Neural cell (in vitro differentiated cells): ENCODE data around the gene ARHGEF16.

DNA sequence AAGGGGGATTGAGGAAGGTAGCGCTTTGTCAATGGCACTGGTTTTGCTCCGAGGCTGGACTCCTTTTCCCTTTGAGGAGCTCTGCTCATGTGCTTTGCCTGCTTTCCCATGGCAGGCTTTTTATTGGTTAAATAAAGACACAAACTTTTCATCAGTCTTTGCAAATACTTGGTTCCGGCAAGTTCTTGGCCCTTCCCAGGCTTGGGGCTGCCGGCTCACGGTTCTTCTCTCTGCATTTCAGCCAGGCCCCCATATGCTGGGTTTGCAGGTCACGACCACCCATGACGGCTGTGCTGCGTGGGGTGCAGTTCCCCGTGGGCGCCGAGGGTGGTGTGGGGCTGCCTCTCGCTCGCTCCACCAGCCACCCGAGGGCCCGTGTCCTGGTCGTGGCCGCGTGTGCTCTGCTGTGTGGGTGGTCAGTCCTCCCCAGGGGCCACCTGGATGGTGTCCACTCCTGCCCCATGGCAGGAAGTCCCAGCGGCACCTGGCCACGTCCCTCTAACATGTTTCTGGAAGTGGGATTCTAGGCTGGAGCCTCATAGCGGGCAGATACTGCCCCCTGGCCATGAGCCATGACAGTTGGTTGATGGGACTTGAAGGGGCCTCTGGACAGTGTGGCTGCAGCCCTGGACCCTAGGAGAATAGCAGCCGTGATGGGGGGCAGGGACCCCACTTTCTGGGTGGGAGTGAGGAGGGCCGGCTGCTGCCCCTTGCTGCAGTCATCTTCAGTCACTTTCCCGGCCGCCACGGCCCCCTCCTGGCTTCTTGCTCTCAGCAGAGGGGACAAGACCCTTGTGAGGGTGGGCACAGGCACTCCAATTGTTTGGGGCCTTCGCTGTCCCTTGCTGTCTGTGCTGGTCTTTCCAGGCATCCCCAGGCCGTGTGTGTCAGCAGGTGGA, 46.2 kb downstream of the SKI start:
- RAMPAGE, long total RNA = no peak

DNA sequence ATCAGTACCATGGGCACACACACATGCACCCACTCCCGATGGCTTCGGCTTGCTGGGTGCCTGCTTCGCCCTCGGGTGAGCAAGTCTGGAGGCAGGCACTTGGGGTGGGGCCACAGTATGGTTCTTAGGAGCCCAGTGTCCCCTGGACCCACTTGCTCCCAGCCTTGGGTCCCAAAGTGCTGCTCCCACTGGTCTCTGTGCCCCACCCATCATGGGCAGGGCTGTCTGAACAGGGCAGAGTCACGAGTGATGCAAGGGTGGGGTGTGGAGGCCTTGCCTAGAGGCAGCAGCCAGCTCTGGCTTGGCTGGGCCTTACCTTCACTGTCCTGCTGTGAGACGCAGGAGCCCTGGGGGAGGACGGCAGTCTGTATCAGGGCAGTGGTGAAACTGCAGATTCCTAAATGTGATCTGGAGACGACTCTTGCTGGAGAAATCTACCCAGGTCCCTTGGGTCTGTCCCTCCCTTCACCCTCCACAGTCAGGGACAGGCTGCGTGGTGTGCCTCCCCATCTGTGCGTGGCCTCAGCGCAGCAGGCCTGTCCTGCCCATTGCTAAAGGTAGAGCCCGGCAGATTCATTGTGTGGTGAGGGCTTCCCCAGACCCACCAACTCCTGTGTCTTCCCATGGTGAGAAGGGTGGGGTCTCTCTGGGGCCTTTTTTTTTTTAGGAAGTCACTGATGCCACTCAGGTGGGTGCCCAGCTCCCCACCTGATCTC, 50.0 kb downstream of the SKI start:
- RAMPAGE, long total RNA = no peak

DNA sequence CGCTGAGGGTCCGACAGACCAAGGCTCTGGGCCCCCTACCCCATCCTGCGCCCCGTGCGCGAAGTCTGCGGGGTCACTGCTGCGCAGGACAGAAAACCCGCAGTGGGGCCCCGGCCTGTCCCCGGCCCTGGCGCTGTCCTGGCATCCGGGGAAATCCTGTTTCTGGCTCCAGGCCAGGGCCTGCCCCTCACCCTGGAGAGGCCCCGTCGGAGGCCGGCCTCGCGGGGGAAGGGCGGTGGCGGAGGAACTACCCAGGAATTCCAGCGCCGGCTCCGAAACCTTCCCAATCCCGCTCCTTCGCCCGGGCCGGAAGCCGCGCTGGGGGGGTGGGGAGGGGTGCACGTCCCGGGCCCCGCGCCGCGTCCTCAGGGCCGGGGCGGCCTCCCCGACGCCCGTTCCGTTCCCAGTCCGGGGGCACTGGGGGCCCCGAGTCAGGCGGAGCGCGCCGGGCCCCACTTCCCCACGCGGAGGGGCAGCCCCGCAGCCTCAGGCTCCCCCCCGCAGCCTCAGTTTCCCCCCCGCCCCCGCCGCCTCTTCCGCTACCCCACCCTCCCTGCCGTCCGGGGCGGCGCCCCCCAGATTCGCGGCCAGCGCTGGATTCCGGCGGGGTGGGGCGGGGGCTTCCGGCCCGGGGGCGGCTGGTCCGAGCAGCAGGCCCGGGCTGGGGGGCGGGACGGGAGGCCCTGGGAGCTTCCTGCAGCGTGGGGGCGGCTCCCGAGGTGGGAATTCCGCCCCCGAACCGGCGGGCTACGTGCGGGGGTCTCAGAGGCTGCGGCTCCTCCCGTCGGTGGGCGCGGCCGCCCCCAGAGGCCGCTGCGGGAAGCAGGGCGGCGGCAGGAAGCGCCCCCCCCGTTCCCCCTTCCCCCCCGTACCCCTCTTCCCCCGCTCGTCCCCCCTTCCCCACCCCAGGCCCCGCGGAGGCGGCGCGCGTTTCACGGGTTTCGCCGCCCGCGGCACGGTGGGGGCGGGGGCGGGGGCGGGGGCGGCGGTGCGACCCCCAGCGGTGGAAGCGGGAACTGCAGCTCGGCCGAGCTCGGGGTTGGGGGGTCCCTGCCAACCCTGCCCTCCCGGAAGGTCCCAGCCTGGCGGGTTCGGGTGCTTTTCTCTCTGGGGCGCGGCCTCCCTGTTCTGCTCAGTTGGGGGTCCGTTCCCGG, 76.7 kb downstream of the MORN1 start:
- RAMPAGE, long total RNA = no peak

DNA sequence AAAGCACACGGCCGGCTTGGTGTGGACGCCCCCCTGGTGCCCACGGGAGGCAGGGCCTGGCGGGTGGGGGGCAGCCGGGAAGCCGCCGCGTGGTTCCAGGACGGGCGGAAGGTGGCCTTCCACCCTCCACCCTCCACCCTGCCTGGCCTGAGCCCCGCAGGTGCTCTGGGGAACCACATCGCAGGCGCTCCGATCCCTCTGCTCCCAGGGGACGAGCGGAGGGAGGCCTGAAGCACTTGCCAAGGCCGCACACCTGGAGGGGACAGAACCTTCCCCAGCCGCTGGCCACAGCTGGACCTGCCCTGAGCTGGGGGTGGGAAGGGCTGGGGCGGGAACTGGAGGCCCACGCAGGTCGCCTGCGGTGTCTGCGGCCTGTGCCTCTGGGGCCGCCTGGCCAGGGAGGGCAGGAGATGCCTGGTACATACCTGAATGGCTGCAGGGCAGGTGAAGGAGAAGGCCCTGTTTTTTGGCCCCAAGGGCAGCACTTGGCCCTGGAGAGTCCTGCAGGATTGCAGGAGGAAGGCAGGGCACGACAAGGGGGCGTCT, 881 bp upstream of the PEX10 start:
- RAMPAGE, long total RNA = no peak

- RAMPAGE, long total RNA = no peak
Measured at GRCh38 chr1:2540561-2541307, 10.7 kb upstream of the HES5 start.

DNA sequence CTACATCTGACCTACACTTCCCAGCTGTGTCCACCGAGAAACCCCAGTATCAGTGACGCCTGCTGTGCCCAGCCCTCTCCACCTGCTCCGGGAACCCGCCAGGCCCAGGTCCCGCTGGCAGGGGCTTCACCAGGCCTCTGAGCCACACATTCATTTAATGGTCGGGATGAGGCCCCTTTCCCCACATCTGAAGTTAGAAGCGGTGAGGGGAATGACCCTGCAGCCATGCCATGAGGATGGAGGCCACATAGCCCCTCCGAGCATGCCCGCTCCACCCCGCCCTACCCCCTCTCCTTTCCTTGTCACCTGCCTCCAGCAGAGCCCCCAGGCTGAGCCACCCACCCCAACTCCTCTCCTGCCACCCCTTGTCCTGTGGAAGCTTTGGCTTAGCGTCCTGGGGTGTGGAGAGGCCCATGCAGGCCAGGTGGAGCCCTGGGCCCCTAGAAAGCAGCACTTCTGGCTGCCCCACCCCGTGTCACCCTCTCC, 8.0 kb downstream of the TNFRSF14 start:
- RAMPAGE, long total RNA = no peak

- RAMPAGE, long total RNA = no peak
Measured at GRCh38 chr1:3004374-3004622, 17.0 kb upstream of the ACTRT2 start.

GRCh38 chr1:3069951-3070794, 1.2 kb downstream of the PRDM16 start:
- RAMPAGE, long total RNA = no peak

DNA sequence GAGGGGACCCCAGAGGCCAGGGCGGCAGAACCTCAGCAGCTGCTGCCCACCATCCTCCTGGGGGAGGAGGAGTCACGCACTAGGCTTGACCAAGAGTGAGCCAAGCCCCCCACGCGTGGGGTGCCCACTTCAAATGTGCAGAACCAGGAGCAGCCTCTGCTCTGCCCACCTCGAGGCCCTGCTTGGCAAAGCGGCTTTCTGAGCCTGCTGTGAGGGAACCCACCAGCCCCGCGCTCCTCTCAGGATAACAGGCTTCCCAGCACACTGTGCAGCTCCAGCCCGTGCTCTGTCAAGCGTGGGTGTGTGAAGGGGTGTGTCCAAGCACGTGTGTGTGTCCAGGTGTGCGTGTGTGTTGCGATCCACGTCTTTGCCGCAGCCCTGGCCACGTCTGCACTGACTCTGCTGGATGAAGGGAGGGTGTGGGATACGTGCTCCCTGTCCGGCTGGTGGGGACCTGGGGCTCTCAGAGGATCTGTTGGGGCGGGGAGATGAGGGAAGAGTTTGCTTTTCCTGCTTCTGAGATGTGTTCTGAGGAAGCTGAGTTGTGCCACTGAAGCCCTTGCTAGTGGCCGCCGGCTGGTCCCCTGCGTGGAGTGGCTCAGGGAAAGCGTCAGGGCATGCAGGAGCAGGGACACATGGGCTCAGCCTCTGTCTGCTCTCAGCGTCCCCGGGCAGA, 7.0 kb downstream of the PRDM16 start:
- RAMPAGE, long total RNA = no peak

GRCh38 chr1:3121079-3122118, 52.4 kb downstream of the PRDM16 start:
- RAMPAGE, long total RNA = no peak

DNA sequence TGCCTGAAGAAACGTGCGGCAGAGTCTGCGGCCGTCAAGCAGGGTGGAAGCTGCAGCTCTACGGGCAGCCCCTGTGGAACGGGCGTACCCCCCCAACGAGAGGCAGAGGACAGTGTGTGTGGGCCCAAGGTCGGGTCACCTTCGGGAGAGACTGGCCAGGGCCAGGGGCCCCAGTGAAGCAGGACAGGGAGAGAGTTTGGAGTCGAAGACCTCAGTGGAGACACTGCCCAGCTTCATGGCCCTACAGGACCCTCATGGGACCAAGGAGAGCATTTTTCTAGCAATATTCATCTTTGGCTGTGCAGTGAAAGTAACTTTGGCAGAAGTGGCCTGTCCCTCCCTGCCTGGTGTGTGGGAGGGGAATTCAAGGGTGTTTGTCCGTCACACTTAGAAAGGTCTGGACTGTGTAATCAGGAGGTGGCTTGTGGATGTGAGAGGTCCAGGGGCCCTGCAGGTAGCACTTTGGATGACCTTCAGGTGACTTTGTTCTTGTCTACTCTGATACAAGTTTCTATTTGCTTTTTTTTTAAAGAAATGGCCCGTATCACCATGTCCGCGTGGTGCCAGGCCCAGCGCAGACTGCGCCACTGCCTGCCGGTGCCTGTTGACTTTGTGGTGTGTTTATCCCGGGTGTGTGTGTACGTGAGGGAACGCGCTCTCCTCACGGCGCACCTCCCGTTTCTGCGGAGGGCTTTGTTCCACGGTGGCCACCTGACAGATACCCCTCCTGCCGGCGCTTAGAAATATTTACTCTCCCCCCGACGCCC, 119.0 kb downstream of the PRDM16 start:
- RAMPAGE, long total RNA = no peak

DNA sequence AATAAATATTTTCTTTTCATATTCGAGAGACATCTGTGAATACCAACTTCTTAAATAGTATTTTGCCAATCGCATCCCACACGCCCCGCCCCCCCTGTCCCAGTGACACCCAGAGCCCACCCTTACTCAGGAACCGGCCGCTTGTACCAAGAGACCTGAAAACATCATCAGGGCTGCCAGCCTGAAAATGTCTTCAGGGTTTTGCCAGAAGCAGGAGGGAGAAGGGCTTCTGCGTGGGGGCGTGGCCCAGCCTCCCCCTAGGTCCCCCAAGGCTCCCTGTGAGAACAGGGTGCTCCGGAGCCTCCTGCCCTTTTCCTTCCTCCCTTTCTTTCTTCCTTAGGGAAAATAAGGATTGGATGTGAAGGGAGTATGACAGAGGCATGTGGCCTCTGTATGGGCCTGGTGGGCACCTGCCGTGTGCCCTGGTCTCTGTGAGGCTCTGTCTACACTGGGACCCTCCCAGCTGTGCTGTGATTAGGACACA, 126.5 kb downstream of the PRDM16 start:
- RAMPAGE, long total RNA = no peak

DNA sequence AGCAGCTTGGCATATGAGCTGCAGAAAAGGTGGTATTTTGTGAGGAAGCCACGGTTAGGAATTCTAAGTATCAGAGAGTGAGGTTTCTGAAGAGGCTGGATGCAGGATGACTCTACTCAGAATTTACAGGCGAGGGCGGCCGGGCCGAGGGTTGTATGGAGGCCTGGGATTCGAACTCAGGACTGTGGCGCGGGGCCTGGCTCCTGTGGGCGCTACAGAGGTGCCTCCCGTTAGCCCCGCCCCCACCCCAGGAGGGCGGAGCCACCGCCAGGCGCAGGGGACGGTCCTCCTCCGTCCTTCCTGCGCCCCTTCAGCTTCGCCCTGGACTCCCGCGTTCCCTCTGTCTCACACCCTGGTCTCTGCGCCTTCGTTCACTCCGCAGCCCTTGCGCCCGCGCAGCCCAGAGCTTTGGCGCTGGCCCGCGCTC, 178.3 kb downstream of the PRDM16 start:
- RAMPAGE, long total RNA = no peak

DNA sequence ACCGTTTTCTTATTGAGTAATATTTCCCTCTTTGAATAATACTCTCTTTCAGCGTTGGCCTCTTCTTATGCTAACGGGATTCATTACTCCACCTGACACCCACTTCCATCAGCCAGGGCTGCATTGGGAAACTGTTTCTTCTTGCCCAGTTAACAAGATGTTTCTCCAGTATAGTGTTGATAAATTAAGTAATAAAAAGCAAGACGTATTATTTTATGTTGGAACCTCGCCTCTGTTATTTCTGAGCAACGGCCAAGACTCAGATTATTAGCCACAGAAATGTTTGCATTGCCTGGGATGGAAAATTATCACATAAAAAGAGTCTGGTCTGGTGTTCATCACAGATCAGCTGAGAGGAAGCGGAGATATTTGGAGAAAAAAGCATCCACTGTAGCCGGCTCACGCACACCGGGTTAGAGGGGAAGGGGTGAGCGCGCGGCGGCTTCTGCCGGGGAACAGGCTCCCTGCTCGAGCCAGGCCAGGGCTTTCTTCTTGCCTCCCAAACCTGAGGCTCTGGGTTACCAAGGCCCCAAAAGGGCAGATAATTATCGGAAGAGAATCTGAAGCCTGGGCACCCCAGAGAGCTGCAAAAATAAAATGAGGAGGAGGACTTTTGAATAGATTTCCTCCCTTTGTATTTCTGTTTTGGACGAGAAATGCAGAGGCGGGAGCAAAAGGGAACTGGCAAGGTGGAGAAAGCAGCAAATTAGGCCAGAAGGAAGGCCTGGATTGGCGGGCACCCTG, 189.5 kb downstream of the PRDM16 start:
- RAMPAGE, long total RNA = no peak

DNA sequence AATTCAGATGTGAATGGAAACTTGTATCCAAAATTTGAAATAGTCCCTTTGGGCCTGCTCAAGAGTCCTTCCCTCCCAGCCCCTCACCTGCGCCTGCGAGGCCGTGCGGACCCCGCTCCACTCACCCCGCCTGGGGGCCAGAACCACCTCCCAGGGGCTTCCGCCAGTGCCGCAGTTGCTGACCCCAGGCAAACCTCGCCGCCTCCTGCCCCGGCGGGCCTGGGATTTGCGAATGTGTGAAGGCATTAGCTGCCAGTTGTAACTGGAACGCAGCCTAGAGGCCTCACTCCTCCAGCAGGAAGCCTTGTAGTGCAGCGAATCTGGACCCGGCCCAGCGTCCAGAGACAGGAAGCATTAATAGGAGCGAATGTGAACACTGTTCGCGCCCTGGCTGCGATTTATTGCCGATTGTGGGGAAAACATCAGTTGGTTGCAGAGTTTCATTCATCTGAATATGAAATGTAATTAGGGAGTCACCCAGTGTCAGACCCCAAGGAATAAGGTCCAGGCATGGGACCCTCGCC, 140.9 kb upstream of the ARHGEF16 start:
- RAMPAGE, long total RNA = no peak

DNA sequence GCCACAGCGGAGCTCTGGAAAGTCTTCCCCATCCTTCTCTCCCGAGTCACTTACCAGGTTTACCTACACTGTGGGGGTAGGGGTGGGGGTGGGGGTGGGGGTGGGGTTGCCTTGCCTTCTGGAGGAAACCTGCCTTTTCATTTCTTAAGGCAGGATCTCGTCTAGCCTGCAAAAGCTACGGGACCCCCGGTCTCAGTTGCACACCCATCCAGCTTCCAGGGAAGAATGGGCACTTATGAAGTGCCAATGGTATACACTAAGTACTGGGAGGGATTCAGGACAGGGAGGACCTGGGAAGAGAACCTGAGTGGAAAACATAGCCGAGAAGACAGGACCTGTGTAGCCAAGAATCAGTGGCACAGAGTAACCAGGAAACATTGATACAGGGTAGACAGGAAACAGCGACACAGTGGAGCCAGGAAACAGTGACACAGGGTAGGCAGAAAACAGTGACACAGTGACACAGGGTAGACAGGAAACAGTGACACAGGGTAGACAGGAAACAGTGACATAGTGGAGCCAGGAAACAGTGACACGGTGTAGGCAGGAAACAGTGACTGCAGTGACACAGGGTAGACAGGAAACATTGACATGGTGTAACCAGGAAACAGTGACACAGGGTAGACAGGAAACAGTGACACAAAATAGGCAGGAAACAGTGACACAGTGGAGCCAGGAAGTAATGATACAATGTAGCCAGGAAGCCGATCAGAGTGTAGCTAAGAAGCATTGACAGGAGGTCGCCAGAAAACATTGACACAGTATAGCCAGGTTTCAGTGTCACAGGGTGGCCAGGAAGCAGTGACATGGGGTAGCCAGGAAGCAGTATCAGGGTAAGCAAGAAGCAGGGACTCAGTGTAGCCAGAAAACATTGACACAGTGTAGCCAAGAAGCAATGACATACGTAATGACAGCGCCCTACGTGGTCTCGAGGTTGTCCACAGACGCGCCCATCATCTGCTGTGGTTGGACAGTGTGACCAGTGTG, 138.0 kb upstream of the ARHGEF16 start:
- RAMPAGE, long total RNA = no peak

- RAMPAGE, long total RNA = no peak
Measured at GRCh38 chr1:3334696-3335414, 119.6 kb upstream of the ARHGEF16 start.

- RAMPAGE, long total RNA = no peak
Measured at GRCh38 chr1:3419272-3419754, 35.2 kb upstream of the ARHGEF16 start.

DNA sequence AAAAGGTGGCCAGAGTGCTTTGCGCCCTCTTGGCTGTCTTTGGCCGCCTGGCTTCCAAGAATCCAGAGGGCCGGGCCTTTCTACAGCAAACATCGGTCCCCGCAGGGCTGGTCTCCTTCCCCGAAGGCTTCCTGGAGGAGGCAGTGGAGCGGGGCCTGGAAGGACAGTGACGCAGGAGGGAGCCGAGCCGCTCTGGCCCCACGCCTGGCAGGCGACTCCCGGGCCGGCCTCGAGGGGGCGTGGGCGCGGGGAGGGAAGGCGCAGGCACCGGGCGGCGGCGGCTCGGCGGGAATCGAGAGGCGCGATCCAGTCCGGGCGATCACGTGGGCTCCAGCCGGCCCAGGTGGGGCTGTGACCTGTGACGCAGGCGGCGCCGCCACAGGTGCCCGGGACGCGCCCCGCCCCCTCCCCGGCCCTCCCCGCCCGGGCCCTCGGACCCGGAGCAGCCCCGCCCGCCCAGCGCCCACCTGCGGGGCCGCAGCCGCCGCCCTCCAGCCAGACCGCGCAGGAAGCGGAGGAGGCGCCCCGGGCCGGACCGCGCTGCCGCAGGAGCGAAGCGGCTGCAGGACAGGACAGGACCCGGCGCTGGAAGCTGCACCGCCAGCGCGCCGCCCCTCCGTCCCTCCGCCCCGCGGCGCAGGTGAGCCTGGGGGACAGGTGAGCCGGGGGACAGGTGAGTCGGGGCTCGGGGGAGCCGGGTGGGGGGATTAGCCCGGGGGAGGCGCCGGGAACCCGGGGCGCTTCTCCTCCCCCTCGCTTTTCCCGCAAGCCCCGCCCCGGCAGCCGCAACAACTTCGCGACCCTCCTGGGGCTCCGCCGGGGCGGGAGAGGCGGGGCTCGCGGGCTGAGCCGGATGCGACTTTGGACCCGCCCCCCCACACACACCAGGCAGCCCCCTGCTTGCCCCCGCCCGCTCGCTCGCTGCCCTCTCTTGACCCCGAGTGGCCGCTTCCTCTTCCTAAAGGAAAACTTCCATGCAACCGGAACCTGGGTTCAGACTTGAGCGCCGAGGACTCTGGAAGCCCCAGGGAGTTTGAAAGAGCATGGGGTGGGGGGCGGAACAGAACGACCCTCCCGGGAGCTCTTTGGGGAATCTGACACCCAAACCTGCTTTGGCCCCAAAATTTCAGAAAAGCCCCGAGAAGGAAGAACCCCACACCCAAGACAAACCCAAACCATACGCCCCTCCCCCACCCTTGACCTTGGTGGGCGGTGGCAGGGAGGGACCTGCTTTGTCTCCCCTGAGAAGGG, at the start of gene ARHGEF16:
ARHGEF16 (plus strand) TSS at position 494 of the 1,251 bp plus-strand sequence.
- RAMPAGE, long total RNA = no peak

GRCh38 chr1:3599561-3599846, 11.8 kb downstream of the MEGF6 start:
- RAMPAGE, long total RNA = no peak